CD14-positive monocyte (primary cell): ENCODE data around the genes MYL3, NBEAL2 and SETD2.

- CAGE, long polyA plus RNA = no peak
These were observed 21.8 kb upstream of the LIMD1 start for GRCh38 chr3:45572570-45573264.

DNA sequence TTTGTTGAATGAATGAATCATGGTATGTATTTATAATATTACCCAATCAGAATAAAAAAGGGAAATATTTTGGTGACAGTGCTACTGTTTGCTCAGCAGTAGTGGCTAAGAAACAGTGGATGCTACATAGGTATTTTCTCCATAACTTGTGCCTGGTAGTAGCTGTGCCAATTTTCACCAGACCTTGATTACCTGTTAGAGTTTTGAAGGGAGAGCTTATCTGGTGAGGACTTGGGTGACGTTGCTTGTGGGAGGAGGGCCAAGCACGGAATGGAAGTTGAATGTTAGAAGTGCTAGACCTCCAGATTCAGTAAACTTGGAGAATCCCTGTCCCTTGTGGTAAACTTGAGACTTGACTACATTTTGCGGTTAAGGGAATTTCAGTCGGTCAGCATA, 14.4 kb downstream of the LIMD1 start:
- CAGE, long polyA plus RNA = no peak

DNA sequence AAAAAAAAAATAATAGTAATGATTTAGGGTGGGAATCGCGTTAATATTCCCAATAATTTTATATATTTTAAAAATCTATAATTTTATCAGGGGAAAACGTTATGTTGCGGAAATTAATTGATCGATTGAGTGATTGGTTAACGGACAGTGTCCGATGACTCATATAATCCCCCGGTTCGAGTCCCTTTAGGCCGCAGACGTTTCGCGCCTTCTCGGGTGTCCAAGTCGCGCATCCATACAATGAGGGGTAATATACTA, 1.2 kb upstream of the SACM1L start:
- CAGE, long polyA plus RNA = no peak

- CAGE, long polyA plus RNA = no peak
These were observed 22.9 kb downstream of the FYCO1 start for GRCh38 chr3:45972353-45973450.

DNA sequence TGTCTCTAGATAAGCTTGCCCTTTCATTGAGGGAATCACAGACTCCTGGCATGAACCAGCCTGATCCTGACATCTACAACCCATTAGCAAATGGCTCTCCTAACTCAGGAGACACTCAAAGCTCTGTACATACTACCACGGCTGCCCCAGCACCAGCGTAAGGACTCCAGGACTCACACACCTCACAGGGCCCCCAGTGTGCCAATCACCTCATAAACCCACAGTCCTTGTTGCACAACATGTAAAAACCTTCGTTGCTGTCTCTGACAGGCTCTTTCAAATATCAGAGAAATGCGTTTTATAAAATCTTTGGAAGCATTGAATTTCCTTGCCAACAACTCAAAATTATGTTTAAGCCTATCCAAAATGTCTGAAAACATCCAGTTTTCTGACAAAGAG, 7.3 kb downstream of the FYCO1 start:
- CAGE, long polyA plus RNA = no peak

GRCh38 chr3:46006503-46007186, 11.0 kb upstream of the FYCO1 start:
- CAGE, long polyA plus RNA = no peak

GRCh38 chr3:46163631-46164263, 44.4 kb downstream of the CCR1 start:
- CAGE, long polyA plus RNA = no peak

- CAGE, long polyA plus RNA = no peak
These were observed 12.7 kb downstream of the CCR5 start for GRCh38 chr3:46383324-46383995.

DNA sequence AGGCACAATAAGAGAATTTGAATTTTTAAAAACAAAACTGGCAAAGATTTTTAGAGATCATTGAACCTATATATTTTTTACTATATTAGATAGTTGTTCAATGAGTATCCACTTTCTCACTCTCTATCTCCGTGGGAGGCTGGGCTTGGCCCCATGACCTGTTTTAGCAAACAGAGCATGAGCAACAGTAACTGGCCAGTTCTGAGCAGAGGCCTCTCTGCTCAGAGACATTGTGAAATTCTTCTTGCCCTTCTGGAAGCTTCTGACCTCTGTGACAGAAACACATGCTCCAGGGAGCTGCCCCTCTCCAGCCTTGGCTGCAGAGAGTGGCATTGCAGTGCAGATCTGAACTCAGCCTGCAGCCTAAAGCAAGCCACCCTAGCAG, 20.4 kb downstream of the FAM240A start:
- CAGE, long polyA plus RNA = no peak

GRCh38 chr3:46852331-46852580, 11.0 kb downstream of the MYL3 start:
- CAGE, long polyA plus RNA = no peak

GRCh38 chr3:46863062-46863852, at the start of gene MYL3:
Gene MYL3 (minus strand): TSS chr3:46863444.
- CAGE, long polyA plus RNA = no peak

- CAGE, long polyA plus RNA = no peak
These were observed 41.1 kb downstream of the PTH1R start for GRCh38 chr3:46918519-46919073.

- CAGE, long polyA plus RNA = no peak
These were observed 33.0 kb downstream of the CCDC12 start for GRCh38 chr3:46943085-46944329.

GRCh38 chr3:46979336-46980422, at the start of gene NBEAL2:
Gene NBEAL2 (plus strand): TSS chr3:46979666.
- CAGE, long polyA plus RNA = start-site peak on the plus strand at chr3:46979799-46979852, 92 and 407 reads in 2 replicates

DNA sequence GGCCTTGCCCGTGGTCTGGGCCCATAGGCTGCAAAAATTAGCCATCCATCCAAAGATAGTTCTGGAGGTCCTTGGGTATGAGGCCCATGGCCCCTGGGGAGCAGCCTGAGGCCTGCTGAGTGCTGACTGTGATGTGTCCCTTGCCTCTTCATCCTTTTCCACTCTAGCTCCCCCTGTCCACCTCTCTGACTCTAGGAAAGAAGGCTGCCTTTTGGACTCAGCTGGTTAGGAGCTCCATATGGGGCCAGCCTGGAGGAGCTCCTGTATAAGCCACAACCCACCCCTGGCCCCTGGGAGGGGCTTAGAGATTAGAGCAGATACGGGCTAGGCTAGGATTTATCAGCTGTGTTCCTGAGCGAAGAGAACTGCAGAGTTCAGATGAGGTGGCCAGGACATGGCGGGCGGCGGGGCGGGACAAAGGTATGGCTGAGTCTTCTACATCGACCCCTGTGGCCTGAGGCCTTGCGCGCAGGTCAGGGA, 7.8 kb downstream of the NBEAL2 start:
- CAGE, long polyA plus RNA = no peak

DNA sequence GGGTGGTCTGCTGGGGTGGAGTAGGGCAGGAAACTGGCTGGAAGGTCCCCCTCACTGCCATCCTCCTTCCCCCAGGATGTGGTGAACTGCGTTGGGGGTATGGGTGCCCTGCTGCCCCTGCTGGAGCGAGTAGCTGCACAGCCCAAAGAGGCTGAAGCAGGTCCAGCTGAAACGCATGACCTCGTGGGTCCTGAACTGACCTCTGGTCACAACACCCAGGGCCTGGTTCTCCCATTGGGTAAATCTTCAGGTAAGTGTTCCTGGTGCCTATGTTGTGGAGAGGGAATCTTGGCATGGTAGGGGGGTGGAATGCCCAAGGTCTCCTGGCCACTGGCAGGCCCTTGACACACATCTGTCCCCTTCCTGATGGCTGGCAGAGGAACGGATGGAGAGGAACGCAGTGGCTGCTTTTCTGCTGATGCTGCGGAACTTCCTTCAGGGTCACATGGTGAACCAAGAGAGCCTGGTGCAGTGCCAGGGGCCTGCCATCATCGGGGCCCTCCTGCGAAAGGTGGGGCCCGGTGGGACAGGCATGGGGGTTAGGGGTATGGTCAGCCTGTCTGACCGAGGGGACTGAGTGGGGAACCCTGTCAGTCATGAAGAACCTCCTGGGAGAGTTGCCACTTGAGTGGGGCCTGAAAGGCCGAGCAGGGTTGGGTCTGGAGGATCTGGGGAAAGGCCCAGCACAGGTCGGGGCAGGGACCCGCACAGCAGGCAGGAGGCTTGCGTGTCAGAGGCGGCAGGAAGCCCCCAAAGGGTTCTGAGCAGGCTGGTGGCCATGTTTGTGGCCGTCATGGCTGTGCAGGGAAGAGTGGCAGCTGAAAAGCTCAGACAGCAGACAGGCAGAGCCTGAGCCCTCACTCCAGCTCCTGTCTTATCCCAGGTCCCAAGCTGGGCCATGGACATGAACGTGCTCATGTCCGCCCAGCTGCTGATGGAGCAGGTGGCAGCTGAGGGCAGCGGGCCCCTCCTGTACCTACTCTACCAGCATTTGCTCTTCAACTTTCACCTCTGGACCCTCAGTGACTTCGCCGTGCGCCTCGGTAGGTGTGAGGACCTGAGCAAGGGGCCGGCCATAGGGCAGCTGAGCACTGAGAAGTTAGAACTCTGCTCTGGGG, 18.1 kb downstream of the NBEAL2 start:
- CAGE, long polyA plus RNA = no peak

GRCh38 chr3:47020023-47020570, 40.6 kb downstream of the NBEAL2 start:
- CAGE, long polyA plus RNA = no peak

DNA sequence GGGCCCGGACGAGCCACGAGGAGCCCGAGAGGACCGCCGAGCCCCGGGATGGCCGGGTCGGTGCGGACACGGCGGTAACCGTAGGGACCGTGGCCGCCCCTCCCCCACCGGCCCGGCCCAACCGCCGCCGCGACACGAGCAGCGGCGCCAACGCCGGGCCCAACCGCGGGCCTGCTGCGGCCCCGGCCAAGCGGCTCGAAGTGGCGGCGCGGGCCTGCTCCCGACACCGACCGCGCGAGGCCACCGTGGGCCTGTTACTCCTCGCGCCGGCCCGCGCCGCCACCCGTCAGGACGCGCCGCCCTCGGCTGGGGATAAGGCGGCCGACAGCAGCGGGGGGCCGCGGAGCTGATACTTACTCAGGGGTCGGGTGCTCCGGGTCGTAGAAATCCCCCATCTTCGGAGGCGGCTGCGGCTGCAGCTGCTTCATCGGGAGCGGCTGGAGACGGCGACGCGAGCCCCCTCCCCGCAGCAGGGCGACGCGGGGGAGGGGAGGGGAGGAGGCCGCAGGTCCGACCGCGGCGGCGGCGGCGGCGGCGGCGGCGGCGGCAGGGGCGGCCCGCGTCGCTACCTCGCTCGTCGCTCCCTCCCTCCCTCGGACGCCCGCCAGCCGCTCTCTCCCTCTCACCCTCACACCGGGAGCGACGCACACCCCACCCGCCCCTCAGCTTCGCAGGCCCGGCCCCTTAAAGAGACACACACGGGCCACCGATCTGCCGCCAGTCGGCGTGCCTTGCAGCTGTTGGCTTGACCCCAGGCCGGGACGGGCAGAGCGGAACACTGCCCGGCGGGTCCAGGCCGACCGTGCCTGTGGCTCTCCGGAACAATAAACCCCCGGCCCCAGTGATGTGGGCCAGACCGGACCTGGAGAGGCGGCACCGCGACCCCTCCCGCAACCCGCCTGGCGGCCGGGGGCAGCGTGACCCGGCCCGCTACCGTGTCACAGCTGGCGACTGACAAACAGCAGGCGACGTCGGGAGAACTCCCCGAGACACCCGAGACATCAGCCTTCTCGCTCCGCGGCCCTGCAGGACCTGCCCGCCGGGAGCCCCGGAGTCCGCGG, at the start of gene SETD2:
Gene SETD2, minus strand, starts transcription at position 617 of the 1,061 bp plus-strand sequence.
- CAGE, long polyA plus RNA = no peak

DNA sequence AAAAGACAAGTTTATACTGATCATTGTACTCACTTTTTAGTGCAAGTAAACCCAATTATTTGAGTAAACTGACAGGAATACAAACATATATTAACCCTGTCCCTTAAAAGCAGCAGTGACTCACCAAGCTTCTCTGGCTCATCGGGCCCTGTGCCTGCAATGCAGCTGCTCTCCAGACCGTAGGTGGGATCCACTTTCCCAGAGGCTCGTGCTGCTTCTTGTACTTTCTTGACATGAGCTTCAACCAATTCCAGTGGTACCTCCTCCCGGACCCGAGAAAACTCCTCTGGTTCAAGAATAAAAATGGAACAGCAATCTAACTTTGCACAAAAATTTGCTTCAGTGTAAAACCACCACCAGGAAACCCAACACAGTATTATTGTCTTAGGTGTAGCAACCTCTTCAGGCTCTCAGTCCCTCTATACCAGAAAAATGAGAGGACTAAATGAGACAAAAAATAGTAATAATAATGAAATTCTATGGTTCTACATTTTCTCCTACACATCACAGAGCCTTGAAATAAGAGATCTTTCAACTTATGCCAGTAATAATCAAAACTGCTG, 82.6 kb upstream of the CSPG5 start:
- CAGE, long polyA plus RNA = no peak

GRCh38 chr3:47852558-47853036, 49.7 kb downstream of the DHX30 start:
- CAGE, long polyA plus RNA = no peak